Skin of body (tissue), 2 donors: ENCODE data around the genes SLCO1A2, LDHB and CMAS.

DNA sequence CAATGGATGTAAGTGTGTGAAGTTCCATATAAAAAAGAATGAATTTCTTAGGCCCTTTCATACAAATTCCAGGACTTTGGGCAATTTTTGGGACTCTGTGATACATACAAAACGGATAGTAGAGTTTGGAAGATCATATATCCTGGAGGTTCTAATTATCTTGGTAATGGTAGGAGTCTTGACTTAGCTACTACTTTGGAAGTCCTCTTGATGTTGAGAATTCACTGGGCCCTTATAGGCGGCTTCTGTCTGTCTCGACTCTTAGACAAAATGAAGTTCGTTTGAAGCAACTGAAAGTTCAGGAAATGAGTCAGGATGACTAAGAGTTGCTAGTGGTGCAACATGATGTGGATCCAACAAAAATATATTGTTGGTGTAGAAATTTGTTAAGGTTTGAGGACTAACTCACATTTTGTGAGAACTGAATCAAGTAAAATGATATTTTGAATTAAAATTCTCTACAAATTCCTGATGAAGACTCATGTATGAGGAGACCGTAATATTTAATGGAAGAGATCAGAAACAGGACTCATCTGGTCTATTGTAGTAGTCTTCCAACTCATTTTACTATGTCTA, 272.7 kb downstream of the AEBP2 start:
- RAMPAGE, long total RNA = no peak

DNA sequence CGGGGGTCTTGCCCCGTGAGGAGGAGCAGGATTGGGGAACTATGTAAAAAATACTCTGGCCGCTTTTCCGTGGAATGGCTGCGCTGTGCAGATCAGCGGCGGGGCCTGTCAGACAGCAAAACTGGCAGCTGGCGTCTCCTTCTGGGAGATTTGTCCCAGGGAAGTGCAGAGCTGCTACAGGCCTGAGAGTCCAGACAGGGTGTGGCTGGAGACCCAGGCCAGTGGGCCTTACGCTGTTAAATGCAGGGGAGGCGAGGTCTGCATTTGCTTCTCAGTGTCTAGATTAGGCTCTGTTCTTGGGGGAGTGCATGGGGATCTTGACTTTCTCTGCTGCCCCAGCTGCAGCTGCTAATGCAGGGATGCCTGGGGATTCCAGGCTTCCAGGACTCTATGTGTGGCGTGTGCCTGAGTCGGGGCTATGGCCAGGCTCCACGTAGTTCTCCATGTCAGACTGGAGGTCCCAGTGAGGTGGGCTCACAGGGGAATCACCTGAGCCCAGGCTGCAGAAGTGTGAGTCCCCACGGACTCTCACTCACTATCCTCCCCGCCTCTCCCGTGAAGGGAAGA, 344.6 kb downstream of the AEBP2 start:
- RAMPAGE, long total RNA = no peak

- RAMPAGE, long total RNA = no peak
Observed at GRCh38 chr12:19915258-19915956, 452.9 kb upstream of the PDE3A start.

- RAMPAGE, long total RNA = no peak
Observed at GRCh38 chr12:20369417-20370635, 1.5 kb downstream of the PDE3A start.

- RAMPAGE, long total RNA = no peak
Observed at GRCh38 chr12:20868086-20868559, 57.6 kb downstream of the SLCO1B3 start.

DNA sequence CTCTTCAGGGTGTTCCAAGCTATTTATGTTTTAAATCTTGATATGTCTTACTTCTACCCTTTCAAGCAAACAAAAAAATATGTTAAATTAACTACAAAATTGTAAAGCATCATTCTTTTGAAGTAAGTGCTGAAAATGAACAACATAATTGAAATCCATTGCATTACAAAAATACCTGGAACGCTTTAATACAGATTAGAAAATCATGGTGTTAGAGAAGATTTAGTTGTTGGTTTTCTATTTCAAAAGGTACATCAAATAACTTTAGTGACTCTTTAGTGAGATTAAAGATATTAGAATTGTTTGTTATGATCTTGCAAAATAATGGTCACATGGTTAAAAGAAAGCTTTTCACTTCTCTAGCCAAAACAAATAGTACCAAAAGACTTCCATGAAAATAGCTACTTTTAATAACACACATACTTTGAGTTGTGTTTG, at the start of gene SLCO1A2:
SLCO1A2 (minus strand) TSS at position 266 of the 438 bp plus-strand sequence.
- RAMPAGE, long total RNA = no peak

DNA sequence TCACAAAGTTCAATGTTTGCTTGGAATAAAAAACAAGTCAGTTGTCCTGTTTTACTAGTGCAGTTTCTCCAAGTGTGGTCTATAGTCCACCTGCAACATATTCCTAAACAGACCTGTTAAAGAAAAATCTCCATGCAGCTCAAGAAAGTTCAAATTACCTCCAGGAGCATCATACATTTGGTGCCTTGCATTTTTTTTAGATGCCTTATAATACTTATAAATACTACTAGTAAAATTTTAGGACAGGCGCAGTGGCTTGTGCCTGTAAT, 16.5 kb upstream of the SLCO1A2 start:
- RAMPAGE, long total RNA = no peak

DNA sequence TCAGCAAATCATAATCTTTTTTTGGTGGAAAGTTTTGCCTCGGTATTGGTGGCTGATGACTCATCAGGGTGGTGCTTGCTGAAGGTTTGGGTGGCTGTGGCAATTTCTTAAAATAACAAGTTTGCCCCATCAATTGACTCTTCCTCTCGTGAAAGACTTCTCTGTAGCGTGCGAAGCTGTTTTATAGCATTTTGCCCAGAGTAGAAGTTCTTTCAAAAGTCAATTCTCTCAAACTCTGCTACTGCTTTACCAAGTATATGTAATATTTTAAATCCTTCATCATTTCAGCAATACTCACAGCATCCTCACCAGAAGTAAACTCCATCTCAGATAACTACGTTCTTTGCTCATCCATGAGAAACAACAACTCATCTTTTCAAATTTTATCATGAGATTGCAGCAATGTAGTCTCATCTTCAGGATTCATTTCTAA, 19.1 kb downstream of the PYROXD1 start:
- RAMPAGE, long total RNA = no peak

DNA sequence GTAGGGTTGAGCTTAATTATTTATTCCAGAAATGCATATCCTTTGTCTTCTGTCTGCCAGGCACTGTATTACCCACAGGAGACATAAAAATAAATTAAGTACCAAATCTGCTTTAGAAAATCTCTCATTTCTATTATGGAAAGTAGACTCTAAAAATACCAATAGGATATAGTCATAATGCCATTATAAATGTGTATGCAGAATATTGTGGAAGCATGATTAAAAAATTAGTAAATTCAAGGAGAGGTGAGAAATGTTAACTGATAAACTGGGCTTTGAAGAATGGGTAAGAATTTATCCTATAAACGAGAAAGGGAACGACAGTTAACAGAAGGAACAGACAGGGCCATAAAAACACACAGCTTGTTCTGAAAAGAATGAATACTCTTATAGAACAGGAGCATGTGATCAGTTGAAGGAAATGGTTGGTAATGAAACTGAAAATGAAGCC, 7.9 kb downstream of the GOLT1B start:
- RAMPAGE, long total RNA = no peak

GRCh38 chr12:21657233-21658152, at the start of gene LDHB:
LDHB (minus strand) TSS chr12:21657842.
- RAMPAGE, long total RNA = start-site peak on the minus strand at chr12:21657800-21657837, 1,201 and 60 reads in 2 replicates

GRCh38 chr12:21676609-21677089, 19.0 kb upstream of the LDHB start:
- RAMPAGE, long total RNA = no peak

GRCh38 chr12:21764014-21764500, 10.4 kb downstream of the KCNJ8 start:
- RAMPAGE, long total RNA = no peak

GRCh38 chr12:21771774-21772390, 2.6 kb downstream of the KCNJ8 start:
- RAMPAGE, long total RNA = no peak

DNA sequence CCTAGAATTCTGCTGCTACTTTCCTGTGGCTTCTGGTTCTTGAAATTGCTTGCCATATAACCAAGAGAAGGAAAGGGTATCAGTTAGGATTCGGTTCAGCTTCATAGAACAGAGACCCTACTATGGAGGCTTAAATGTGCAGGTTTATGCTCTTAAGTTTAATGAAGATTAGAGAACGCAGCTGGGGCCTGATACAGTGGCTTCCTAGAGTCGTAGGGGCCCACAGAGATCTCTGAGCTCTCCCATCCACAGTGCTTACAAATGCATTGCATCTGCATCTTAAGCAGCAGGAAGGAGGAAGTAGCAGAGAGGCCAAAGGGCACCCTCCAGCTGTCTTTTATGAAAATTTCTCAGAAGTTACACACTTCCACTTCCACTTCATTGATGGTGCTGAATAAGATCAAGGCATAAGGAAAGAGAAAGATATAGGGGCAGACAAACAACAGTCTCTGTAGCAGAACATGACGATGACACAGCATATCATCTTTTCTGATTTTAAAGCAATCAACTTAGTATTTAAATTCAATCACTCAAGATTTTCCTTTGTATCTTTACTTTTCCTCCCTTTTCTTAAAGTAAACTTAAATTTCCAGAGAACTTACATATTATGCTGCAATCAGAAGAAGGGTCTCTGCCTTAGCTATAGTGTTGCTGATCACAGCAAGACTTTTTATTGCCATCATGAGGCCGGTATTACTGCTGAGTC, 51.6 kb upstream of the ABCC9 start:
- RAMPAGE, long total RNA = no peak

- RAMPAGE, long total RNA = no peak
Observed at GRCh38 chr12:22045946-22046408, at the start of gene CMAS. CMAS (plus strand) TSS chr12:22046218.

- RAMPAGE, long total RNA = no peak
Observed at GRCh38 chr12:22046409-22047624, 799 bp downstream of the CMAS start.

- RAMPAGE, long total RNA = no peak
Observed at GRCh38 chr12:22333734-22334417, 631 bp downstream of the ST8SIA1 start.

- RAMPAGE, long total RNA = no peak
Observed at GRCh38 chr12:22334418-22334565, 215 bp downstream of the ST8SIA1 start.

DNA sequence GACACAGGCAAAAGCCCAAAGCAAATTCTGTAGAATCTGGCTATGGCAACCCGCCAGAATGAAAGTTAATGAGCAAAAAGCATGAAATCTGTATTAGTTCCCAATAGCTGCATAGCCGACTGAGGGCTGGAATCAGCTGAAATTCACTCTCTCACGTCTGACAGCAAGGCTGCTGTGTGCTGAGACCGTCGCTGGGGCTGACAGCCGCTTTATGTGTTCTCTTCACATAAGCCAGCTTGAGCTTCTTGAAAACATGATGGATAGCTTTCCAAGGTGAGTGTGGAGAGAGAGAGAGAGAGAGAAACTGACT, 74.6 kb upstream of the ST8SIA1 start:
- RAMPAGE, long total RNA = no peak

DNA sequence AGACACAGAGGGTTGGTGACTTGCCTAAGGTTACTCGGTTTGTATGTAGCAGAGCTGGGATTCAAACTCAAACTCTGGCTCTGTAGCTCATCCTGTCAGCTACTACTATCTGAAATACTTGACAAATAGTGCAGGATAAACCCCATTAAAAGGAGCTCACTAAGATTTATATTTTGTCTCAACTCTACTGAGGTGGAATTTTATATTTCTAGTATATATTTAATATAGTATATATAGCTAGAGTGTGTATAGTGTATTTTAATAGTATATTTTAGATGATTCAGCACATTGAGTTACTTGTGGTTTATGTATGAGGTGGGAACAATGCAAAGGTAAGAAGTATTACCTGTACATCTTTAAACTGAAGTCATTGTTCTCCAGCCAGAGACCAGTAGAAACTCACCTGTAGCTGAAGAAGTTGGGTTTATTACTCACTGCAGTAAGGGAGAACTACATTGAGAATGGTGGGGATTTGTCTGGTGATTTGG, 15.8 kb downstream of the ETNK1 start:
- RAMPAGE, long total RNA = no peak